Thyroid gland (tissue), 7 donors: ENCODE data around the genes IL22, MDM2 and KCNMB4.

- PRO-cap, 2 experiments: no peak in any of the 2 experiments
- RAMPAGE, long total RNA, 5 experiments: no peak in any of the 5 experiments
Measured at GRCh38 chr12:67472465-67473083, 176.0 kb upstream of the DYRK2 start.

DNA sequence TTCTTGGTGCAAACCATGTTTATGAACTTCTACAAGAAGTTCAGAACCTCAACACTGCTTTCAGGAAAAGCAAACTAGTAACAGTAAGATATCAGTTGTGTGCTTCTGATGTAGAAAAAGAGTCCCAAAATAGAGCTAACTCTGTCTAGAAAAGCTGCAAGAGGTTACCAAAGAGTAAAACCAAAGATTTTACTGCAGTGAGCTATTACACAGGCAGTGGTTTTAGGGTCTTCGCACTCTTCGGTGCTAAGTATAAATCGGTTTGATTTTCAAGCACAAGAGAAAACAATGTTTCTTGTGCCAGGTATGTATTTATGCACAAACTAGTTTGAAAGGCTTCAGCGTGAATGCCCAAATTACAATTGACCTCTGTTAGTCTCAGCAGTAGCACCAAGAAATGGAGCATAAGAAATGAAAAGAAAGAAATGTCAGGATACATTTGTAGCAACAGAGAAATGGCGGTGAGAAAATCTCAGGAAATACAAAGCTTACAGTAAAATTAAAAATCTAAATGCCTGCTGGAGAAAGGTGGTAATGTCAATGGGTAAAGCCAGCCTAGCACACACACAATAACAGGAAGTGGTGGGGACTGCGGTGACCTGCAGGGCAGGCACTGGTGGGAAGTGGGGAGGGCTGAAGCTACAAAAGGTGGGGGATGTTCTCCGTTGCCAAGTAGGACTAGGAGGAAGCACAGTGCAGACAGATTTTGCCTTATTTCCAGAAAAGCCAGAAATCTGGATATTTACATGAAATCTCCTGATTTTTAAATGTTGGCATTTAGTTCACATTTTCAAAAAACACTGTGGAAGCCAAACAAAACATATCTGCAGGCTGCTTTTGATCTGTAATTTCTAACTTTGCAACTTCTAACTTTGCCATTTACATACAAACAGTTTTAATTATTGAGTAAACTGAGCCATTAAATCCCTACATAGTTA lies 17.9 kb upstream of the DYRK2 start:
- PRO-cap, 2 experiments: peak in 1 of 2 experiments; most common plus-strand start position 671 of the sequence (in 1)
- RAMPAGE, long total RNA, 5 experiments: no peak in any of the 5 experiments

- PRO-cap, 2 experiments: no peak in any of the 2 experiments
- RAMPAGE, long total RNA, 5 experiments: no peak in any of the 5 experiments
Measured at GRCh38 chr12:67657020-67657677, 8.6 kb downstream of the DYRK2 start.

DNA sequence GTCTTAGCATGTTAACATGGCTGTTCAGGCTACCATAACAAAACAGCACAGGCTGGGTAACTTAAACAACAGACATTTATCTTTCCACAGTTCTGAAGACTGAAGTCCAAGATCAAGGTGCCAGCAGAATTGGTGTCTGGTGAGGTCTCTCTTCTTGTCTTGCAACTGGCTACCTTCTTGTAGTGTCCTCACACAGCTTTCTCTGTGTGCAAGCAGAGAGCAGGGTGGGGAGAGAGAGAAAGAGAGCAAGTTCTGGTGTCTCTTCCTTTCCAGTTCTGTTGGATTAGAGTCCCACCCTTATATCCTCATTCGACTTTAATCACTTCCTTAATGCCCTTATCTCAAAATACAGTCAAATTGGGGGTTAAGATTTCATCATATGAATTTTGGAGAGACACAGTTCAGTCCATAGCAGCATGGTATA lies 40.8 kb downstream of the DYRK2 start:
- PRO-cap, 2 experiments: no peak in any of the 2 experiments
- RAMPAGE, long total RNA, 5 experiments: no peak in any of the 5 experiments

- PRO-cap, 2 experiments: no peak in any of the 2 experiments
- RAMPAGE, long total RNA, 5 experiments: no peak in any of the 5 experiments
Measured at GRCh38 chr12:67911101-67911765, 248.3 kb downstream of the IFNG start.

DNA sequence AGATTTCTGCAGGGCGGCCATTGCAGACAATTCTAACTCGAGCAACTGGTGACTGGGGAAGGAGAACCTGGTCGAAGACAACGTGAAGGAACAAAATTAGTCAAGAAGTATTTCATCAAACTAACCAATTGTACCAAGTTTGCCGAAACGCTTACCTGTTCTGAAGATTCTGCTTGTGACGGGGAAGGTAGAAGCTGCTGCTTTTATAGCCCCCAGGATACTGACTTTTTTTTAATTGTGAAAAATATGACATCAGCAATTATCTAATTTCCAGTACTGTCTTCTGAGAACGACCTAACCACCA lies at the start of gene IL22:
IL22 (minus strand) TSS at position 177 of the 304 bp plus-strand sequence.
- PRO-cap, 2 experiments: no peak in any of the 2 experiments
- RAMPAGE, long total RNA, 5 experiments: no peak in any of the 5 experiments

GRCh38 chr12:68611520-68612248 lies 985 bp downstream of the RAP1B start:
- PRO-cap, 2 experiments: peak in 2 of 2 experiments; most common plus-strand start chr12:68611650 (in 2); most common minus-strand start chr12:68611624 (in 1)
- RAMPAGE, long total RNA, 5 experiments: no peak in any of the 5 experiments

GRCh38 chr12:68628788-68629373 lies 18.2 kb downstream of the RAP1B start:
- PRO-cap, 2 experiments: no peak in any of the 2 experiments
- RAMPAGE, long total RNA, 5 experiments: no peak in any of the 5 experiments

- PRO-cap, 2 experiments: no peak in any of the 2 experiments
- RAMPAGE, long total RNA, 5 experiments: no peak in any of the 5 experiments
Measured at GRCh38 chr12:68641175-68641378, 30.4 kb downstream of the RAP1B start.

DNA sequence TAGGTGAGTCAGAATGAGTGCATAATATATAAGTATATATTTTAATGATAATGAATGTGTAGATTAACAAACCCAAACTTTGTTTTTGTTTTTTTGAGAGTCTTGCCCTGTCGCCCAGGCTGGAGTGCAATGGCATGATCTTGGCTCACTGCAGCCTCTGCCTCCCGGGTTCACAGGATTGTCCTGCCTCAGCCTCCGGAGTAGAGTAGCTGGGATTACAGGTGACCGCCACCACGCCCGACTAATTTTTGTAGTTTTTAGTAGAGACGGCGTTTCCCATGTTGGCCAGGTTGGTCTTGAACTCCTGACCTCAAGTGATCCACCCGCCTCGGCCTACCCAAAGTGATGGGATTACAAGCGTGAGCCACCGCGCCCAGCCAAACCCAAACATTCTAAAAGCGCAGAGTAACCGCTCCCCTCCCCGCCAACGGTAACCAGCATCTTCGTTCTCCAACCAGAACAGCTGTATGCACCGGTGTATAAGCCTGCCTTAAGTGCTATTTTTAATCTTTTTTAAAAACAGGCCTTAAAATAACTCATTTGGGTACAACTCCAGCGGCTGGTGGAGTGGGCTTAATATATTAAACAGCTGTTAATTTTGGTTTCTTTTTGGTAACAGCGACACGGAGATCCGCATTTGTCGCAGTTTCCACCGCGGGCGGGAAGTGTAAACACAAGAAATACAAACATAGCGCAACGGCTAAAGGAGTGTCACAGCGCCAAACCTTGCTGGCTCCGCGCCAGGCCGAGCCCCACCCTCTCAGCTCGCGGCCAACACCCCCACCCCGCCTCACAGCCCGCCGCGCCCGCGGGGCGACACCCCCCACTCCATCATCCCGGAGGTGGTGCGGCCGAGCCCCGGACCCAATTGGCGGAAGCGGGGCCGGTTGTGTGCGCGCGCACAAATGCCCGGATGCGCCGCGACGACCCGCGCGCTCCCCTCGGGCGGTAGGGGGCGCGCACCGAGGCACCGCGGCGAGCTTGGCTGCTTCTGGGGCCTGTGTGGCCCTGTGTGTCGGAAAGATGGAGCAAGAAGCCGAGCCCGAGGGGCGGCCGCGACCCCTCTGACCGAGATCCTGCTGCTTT lies at the start of gene MDM2:
MDM2 (plus strand) TSS at position 954 of the 1,086 bp plus-strand sequence.
- PRO-cap, 2 experiments: peak in 2 of 2 experiments; most common plus-strand start position 951 of the sequence (in 2); most common minus-strand start position 870 of the sequence (in 2)
- RAMPAGE, long total RNA, 5 experiments: start-site peak on the plus strand in 1 of 5 experiments, centred at position 965 of the sequence, 164 reads per replicate

GRCh38 chr12:68814259-68815436 lies 6.7 kb downstream of the MDM2 start:
- PRO-cap, 2 experiments: no peak in any of the 2 experiments
- RAMPAGE, long total RNA, 5 experiments: no peak in any of the 5 experiments

- PRO-cap, 2 experiments: no peak in any of the 2 experiments
- RAMPAGE, long total RNA, 5 experiments: no peak in any of the 5 experiments
Measured at GRCh38 chr12:68944597-68945009, 11.6 kb upstream of the CPM start.

DNA sequence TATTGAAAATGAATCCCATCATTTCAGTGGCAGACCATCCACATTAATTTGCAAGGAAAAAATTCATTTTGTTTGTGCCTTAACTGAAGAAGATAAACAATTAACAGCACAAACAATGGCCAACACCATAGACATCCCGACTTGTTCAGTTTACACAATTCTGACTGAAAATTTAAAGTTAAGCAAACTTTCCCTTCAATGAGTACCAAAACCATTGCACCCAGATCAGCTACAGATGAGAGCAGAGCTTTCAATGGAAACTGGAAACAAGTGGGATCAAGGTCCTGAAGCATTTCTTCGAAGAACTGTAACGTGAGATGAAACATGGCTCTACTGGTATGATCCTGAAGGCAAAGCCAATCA lies 138.1 kb upstream of the CPSF6 start:
- PRO-cap, 2 experiments: no peak in any of the 2 experiments
- RAMPAGE, long total RNA, 5 experiments: no peak in any of the 5 experiments

- PRO-cap, 2 experiments: no peak in any of the 2 experiments
- RAMPAGE, long total RNA, 5 experiments: no peak in any of the 5 experiments
Measured at GRCh38 chr12:69240653-69240935, 1.2 kb downstream of the CPSF6 start.

- PRO-cap, 2 experiments: no peak in any of the 2 experiments
- RAMPAGE, long total RNA, 5 experiments: no peak in any of the 5 experiments
Measured at GRCh38 chr12:69440028-69440366, 30.2 kb upstream of the FRS2 start.

DNA sequence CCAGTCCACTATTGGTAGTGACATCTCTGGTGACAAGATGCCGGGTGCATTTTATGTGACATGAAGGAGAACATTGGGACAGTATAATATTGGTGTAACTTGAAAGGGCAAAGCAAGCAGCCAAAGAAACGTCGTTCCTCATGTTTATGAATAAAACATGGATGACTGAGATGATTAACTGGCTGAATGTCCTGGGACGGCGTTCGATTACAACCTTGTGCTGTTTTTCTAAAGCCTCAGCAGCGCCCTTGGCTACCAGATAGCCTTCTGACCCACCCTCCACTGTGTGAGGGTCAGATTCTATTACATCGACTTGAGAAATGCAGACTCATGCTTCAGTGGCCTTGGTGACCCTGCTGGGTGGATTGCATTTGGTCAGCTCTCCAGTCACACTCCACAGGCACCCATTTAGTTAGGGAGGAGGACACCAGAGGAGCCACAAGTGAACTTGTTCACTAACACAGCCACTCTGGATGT lies 41.4 kb downstream of the BEST3 start:
- PRO-cap, 2 experiments: no peak in any of the 2 experiments
- RAMPAGE, long total RNA, 5 experiments: no peak in any of the 5 experiments

DNA sequence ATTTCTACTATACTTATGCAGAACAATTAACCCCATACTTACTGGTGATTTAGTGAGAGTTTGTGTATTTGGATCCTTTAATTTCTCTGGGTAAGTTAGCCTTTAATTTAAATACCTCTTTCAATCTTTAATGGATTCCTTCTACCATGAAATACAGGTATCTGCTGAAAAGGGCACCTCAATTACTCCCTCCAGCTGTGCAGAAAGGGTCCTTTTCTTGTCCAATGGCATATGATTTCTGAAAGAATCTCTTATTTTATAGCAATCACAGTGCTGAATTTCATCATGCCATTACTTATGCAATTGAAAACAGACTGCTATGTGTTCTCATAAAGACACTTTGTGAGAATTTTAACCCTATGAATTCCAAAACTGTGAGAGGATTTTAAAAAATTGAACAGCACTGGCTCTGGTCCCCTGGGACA lies 46.0 kb upstream of the CNOT2 start:
- PRO-cap, 2 experiments: no peak in any of the 2 experiments
- RAMPAGE, long total RNA, 5 experiments: no peak in any of the 5 experiments

DNA sequence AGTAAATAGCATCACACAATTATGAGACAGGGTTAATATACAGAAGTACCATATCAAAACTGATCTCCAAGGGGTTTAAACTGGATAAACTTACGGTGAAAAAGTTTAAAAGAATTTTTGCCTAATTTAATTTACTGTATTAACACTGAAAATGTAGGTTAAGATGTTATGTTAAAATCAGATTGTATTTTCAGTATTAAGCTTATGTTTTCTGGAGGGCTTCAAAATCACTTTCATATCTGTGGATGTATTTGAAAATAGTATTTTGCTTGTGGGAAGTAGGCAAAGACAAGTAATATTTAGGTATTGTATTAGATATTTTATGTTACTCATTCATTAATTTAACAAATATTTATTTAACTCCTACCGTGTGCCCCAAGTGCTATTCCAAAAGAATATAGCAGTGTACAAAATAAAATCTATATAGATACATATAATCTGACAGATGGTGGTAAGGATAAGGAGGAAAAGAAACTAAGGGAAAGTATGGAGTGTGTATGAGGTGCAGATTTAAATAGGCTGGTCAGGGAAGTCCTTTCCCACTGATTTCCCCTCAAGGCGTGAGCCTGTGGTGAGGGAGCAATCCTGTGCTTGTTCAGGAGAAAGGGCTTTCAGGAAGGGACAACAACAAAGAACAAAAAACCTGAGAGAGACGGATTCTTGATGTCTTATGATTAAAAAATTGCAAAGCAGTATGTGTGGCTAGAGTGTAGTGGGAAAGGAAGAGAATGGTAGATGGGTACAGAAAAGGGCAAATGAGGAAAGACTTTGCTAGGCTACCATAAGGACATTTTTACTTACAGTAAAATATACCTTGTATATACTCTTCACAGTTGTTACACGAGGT lies 15.2 kb downstream of the CNOT2 start:
- PRO-cap, 2 experiments: no peak in any of the 2 experiments
- RAMPAGE, long total RNA, 5 experiments: no peak in any of the 5 experiments

GRCh38 chr12:70366055-70367051 lies at the start of gene KCNMB4:
Gene KCNMB4 (plus strand): TSS chr12:70366290.
- PRO-cap, 2 experiments: peak in 2 of 2 experiments; most common plus-strand start chr12:70366290 (in 1); most common minus-strand start chr12:70366124 (in 2)
- RAMPAGE, long total RNA, 5 experiments: start-site peak on the plus strand in 1 of 5 experiments, at chr12:70366696-70366725 at its widest, 10 reads per replicate

DNA sequence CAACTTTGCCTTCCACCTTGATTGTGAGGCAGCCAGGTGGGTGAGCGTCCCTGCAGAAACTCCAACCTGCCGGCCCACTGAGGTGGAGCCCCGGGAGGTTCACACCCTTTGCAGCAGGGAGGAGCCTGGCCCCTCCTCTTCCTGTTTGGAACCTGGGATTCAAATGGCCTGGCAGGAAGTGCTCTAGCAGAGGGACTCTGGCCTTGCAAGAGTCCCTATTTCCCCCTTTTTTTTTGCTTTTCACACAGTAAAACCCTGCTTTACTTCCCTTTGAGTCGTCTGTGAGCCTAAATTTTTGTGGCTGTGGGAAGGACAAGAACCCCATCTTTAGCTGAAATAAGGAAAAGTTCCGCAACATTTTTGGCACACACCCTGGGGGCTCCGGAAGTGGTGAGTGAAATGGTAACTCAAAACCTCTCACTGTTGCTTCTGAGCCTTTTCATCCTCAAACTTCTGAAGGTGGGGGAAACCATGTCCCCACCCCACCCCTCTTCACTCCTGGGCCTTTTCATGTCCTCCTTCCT lies 101.9 kb downstream of the KCNMB4 start:
- PRO-cap, 2 experiments: no peak in any of the 2 experiments
- RAMPAGE, long total RNA, 5 experiments: no peak in any of the 5 experiments